Natural killer cell (primary cell): Measurements from ENCODE around the genes KISS1R and APC2.

GRCh38 chr19:907175-907796 lies 5.7 kb downstream of the R3HDM4 start:
- PRO-cap, result no peak

DNA sequence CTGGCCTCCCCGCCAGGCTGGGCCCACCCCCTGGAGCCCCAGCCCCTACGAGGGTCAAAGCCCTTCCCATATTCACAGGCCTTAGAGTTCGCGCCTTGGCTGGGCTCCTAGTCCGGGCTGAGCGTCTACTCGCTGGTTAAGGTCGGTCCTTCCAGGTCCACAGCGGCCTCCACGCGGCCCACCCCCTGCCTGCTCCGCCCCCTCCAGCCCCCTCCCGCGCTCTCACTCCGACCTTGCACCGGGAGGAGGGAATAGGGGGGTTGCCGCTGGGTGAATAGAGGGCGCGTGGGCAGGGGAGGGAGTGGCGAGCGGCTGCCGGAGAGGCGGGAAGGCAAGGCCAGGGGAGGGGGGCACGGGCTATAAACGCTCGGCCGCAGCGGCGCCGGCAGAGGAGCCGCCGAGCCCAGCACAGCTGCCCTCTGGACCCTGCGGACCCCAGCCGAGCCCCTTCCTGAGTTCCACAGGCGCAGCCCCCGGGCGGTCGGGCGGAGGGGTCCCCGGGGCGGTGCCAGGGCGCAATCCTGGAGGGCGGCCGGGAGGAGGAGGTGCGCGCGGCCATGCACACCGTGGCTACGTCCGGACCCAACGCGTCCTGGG lies at the start of gene KISS1R:
TSS of gene KISS1R (plus strand) at position 388 of the 597 bp plus-strand sequence.
- PRO-cap, result no peak

DNA sequence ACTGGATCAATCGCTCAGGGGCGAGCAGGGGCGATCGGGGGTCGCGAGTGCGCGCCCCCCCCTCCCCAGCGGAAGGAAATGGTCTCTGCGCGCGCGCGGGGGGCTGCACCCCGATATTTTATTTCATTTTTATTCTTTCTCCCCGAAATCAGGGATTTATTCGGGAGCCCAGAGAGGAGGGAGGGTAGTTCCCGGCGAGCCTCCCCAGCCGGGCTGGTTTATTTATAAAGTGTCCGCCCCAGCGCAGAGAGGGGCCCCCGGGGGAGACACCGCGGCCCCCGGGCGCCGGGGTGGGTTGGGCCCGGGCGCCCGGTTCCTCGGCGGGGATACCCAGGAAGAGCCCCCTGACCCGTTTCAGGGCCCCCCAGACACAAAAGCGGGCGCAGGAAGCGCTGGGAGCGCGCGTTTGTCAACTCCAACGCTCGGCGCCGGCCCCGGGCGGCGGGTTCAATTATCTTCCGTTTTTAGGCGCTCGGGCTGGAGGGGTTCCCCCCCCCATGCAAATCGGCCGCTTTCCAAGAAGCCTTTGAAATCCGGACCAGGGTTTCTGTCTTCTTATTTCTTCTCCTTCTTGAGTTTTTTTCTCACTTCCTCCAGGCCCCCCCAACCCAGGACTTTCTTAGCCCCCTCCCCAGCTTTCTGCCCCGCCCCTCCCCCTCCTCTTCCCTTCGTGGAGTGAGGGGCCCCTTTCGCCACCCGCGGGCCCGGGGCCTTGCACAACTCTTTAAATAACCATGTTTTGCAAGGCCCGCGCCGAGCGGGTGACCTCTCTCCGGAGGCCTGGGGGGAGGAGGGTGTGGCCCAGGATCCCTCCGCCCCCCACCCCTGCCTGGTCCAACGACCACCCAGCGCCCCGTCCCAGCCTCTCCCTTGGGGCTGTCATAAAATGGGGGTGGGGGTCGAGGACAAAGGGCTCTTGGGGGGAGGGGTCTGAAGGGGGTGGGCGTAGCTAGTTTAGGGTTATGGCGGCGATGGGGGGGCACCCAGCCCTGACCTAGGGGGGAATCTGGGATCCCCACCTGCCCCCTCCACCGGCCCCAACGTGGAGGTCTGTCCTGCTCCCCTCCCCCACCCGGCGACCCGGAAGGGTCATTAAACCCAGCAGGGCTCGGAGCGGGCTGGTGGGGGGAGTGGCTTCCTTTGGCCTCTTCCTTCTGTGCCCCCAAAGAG lies 946 bp downstream of the ARID3A start:
- PRO-cap, result no peak

GRCh38 chr19:927750-928463 lies 2.1 kb downstream of the ARID3A start:
- PRO-cap, result no peak

- PRO-cap, result no peak
Observed at GRCh38 chr19:928646-929253, 2.9 kb downstream of the ARID3A start.

DNA sequence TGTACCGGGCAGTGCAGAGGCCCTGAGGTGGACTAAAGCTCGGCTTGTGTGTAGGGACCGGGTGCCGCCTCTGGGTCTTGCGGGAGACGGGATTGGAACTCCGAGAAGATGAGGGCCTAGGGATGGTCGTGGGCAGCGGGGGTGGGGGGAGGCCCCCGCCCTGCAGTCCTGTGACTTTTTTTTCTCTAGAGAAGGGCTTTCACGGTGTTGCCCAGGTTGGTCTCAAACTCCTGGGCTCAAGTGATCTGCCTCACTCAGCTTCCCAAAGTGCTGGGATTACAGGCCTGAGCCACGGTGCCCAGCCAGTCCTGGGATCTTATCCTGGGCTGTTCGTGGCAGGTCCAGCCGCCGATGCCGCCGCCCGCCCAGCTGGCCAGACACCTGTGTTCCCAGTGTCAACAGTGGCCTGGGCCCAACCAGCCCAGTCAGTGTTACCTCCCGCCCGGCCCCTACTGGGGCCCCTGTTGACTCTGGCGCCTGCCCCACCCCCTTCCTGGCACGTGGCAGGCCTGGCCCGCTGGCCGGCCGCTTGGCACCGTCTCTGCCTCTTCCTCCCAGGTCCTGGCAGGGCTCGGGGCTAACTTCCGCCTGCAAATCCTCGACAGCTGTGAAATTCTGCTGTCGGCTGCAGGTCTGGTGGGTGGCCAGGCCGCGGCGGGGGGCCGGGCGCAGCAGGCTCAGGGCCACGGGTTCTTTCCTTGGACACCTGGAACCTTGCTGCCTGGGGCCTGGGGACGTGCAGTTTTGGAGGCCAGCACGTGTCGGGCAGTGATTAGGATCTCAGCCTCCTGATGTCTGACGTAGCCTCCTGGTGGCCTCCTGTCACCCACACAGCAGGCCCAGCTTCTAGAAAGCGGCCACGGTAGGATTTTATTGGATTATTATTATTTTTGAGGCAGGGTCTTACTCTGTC lies 9.0 kb downstream of the ARID3A start:
- PRO-cap, result no peak

DNA sequence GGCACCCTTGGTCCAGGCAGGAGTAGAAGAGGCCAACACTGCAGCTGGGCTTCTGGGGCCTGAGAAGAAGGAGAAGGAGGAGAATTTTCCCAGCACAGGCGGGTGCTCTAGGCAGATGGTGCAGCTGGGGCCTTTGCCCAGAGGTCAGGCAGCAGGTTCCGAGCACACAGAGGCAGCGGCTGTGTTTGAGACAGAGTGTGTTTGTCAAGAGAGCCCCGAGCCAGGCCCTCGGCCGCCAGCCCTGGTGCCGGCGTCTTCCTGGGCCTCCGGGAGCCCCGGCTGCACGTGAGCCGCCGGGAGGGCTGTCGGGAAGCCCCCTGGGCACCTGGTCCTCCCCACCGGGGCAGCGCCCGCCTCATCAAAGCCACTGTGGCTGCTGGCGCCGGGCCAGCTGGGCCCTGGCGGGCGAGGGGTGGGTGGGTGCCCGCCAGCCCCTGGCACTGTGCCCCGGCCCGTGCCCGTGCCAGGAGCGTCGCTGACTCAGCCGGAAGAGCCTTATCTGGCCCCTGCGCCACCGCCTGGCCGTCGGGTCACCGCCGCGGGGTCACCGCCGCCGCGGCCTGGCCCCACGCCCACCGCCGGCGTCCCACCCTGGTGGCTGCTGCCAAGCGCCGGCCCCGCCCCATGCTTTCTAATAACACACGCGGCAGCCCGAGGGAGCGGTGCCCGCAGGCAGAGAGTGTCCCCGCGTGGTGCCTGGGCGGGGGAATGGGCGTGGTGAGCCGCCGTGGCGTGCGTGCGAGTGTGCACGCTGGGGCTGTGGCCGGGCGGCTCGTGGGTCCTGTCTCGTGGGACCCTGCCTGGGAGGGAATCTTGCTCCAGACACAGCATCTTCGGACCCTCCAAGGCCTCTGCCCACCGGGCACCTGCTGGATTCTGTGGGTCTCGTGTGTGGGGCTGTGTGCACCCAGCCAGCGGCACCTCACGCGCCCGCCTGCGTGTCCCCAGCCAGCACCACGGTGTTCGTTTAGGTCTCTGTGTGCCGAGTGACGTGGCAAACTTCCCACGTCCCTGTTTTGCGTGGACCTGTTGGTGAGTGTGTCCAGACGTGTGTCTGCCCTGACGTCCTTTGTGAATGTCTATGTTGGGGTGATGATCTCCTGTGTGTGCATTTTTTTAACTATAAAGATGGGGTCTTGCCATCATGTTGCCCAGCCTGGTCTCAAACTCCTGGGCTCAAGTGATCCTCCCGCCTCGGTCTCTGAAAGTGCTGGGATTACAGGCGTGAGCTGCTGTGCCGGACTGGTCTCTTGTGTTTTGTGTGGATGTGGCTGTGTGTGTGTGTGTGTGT lies 15.1 kb downstream of the ARID3A start:
- PRO-cap, result bidirectional peak, plus-strand start at position 634 of the sequence, minus-strand start at position 482 of the sequence

DNA sequence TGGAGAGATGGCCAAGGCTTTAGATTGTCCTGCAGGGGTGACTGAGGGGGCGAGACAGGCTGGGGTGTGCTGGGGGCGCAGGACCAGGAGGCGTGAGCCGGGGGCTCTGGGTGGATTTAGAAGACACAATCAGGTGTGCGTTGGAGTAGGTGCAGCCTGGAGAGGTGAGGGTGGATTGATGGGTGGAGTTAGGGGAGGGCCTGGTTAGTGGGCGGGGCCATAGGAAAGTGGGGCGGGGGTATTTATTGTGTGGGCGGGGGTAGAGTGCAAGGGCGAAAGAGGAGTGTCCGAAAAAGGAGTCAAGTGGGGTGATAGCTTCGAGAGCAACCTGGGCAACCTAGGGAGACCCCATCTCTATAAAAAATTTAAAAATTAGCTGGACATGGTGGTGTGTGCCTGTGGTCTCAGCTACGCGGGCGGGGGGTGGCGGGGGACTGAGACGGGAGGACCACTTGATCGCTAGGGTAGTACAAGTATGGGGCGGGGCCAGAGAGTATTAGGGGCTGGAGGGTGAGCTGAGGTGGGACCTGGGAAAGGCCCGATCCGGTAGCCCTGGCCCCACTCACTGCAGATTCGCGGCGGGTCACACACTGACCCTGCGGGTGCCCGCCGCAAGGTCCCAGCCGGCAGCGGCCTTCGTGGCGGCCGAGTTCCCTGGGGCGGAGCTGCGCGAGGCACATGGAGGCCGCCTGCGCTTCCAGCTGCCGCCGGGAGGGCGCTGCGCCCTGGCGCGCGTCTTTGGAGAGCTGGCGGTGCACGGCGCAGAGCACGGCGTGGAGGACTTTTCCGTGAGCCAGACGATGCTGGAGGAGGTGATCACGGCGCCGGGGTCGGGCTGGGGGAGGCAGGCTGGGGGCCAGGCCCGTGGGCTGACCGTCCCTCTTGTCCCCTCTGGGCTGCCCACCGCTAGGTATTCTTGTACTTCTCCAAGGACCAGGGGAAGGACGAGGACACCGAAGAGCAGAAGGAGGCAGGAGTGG lies 2.3 kb upstream of the ARHGAP45 start:
- PRO-cap, result no peak

- PRO-cap, result no peak
Observed at GRCh38 chr19:1169675-1170764, 4.0 kb downstream of the SBNO2 start.

DNA sequence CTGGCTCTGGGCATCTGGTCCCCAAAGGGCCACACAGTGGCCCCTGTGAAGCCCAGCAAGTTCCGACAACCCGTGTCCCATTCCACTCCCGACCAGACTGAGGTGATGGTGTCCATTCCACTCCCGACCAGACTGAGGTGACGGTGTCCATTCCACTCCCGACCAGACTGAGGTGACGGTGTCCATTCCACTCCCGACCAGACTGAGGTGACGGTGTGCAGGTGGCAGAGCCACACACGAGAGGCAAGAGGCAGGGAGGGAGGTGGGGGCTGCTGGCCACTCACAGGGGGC lies 2.1 kb upstream of the MIDN start:
- PRO-cap, result no peak

DNA sequence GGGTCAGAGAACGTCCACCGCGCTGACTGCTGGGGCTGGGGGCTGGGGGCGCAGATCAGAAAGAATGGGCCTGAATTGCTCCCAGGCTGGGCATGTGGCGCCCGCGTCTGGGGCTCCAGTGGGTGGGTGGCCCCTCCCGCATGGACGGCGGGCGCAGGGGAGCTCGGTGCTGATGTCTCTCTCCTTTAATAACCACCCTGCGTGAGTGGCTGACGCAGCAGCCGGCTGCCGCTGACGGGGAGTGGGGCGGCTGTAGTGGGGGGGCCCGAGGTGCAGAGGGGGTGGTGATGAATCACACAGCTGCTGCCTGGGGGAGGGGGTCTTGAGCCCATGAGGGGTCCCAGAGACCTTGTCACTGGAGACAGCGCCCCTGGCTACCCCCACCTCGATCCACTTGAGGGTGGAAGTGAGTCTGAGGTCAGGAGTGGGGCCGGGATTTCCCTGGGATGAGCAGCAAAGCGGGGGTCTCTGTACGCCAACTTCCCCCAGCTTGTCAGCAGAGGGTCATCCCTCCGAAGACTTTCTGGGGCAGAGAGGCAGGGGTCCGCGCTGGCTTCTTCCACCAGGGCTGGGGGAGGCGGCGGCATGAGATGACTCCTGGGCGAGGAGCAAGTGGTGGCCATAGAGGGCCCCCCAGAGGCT lies 1.4 kb upstream of the CIRBP start:
- PRO-cap, result no peak

DNA sequence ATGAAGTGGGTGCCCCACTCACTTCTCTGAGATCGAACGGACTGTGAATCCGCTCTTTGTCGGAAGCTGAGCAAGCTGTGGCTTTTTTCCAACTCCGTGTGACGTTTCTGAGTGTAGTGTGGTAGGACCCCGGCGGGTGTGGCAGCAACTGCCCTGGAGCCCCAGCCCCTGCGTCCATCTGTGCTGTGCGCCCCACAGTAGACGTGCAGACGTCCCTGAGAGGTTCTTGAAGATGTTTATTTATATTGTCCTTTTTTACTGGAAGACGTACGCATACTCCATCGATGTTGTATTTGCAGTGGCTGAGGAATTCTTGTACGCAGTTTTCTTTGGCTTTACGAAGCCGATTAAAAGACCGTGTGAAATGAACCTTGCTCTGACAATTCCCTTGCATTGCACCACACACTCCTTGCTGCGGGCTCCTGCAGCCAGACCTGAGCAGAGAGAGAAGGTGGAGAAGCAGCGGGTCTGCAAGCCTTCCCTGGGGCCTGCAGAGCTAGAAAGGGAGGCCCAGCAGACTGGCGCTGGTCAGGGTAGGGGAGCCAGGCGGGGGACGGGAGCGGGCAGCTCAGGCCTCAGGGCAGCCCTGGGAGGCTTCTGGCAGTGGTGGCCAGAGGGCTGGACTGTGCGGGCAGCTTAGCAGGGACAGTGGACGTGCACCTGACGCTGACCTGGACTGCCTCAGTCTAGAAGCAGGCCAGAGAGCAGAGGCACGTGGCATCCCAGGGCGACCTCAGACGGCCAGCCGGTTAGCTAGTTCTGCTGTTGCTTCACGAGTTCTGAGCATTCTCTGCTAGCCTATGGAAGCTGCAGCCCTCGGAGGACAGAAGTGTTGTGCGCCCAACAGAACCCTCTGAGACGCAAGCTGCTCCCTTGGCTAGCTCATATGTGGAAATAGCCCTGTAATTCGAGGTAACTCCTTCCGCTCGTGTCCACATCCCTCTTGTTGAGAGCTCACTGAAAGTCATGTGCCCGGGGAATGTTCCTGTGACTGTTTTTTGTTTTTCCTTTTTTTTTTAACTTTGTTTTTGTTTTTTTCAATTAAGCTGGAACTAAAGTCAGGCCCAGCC lies 2.2 kb upstream of the FAM174C start:
- PRO-cap, result no peak

DNA sequence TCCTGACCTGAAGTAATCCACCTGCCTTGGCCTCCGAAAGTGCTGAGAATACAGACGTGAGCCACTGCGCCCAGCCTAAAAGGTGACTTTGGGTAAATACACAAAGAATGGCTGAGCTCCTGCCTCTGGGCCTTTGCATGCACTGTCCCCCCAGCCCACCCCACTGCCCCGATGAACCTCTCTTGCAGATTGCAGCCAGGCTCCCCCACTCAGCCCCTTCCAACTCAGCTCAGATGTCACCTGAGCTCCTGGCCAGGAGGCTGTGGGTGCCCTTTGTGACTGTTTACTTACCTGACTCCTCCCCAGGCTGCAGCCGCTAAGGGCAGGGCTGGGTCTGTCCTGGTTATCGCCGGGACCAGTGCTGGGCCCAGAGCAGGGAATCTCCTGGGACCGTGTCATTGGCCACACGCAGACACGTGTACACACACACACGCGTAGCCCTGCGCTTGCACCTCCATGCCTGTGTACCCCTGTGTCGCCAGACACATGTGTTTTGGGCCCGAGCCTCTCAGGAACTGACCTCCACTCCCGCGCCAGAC lies 18.5 kb downstream of the EFNA2 start:
- PRO-cap, result no peak

GRCh38 chr19:1420354-1420765 lies 13.0 kb downstream of the DAZAP1 start:
- PRO-cap, result no peak

GRCh38 chr19:1428971-1429872 lies 9.0 kb upstream of the RPS15 start:
- PRO-cap, result no peak

GRCh38 chr19:1432257-1432928 lies 5.8 kb upstream of the RPS15 start:
- PRO-cap, result no peak

DNA sequence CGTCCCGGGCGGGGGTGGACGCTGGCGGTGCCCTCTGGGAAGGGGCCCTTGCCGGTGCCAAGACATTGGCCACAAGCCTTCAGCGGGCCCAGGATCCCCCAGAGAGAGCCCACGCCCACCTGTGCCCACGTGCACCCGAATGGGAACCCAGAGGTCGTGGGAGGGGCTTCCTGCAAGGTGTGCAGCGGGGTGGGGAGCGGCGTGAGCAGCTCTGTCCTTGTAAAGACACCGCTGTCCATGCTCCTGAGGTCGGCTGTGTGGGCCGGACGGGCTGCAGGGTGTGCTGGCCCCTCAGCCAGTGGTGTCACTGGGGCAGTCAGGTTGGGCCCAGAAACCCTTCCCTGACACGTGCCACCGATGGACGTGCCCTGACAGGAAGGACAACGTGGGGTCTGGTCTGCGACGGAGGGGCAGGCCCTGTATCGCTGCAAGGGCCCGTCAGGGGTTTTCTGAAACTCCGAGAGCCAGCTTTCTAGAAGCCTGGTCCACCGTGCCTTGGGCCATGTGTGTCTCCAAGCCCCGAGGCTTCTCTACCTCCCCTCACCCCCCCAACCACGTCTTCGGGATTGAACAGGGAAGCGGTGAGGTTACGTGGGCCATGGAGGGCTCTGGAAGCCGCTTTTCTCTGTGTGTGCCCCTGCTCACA lies 4.2 kb upstream of the RPS15 start:
- PRO-cap, result no peak

DNA sequence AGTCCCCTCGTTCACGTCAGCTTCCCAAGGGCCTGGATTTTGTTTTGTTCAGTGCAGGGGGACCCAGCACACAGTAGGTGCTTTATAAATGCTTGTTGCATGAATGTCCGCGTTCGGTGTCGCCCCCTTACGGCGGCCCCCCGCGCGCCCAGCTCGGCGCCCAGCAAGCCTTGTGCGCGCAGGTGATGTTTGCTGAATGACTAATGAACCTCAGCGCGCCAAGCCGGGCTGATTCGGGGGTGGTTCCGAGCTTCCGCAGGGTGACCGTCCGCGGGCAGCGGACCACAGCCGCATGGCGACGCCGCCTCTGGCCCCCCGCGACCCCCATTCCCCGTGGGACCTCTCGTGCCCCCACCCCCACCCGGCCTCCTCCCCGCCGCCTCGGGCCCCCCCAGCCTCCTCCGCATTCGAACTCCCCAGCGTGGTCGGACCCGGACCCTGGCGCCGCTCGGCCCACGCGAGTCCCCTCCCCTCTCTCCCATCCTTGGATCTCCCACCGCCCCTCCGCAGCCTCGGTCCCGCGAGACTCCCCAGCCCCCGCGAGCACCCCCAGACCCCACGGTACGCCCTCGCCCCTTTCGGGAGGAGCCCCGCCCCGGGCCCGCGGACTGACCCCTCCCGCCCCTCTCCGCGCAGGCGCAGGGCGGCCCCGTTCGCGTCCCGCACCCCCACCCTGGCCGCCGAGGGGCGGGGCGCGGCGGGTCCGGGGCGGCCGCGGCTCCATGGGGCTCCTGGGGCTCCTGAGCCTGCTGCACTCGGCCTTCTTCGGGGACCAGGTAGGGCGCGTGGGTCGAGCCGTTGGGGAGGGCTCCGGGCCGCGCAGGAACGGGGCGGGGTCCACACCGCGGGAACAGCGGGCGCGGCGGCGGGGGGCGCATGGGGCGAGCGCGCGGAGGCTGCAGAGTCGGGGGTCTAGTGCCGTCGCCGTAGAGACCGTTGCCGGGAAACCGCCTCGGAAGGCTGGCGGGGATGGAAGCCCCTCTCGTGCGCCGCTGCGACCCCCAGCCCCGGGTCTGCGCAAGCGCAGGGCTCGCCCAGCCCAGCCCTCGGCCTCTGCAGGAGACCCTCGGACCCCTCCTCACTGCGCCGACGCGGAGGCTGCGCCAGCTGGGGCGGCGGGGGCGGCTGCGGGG lies 4.0 kb upstream of the APC2 start:
- PRO-cap, result no peak

DNA sequence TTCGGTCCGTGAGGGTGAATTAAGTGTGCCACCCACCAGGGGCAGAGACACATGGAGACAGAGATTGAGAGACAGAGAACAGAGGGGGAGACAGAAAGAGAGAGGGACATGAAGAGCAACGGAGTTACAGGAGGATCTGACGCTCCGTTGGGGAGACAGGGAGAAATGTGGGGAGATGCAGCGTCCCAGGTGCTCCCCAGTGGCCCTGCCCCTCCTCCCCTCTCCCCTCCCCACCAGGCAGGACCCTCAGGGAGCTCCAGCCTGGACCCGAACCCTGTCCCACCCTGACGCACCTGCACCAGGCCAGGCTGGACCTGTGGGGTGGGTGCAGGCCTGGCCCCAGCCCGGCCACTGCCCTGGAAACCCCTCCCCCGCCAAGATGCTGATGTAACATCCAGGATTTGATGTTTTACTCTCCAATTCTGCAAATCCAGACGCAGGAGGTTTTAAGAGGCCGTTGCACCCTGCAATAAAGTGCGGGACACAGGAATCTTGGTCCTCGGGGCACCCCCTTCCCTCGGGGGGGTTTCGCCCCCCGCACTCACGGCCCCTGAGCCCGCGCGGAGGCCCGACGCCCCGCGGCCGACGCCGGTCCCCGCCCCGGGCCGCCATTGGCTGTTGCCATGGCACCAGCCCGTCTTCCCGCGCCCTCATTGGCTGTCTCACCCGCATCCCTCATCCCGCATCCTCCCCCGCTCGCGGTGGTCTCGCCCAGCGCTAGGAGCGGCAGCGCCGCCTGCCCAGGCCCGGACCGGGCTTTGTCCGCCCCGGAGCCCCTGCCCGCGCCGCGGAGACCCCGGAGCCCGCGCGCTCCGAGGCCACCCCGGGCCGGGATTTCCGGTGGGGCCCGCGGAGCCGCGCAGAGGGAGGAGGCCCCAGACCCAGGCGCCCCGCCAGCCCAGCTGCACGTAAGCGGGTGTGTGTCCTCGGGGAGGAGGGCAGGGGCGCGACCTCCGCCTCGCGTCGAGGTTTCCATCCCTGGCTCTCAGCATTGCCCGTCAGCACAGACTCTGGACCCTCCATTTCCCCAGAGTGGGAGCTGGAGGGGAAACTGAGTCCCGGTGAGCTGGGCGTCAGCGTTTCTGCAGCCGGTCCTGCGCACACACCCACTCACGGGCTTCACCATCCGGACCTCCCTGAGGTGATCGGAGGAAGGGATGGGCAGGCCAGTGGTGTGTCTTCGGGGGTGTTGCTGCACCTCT lies at the start of gene APC2:
TSS of gene APC2 (plus strand) at position 699 of the 1,202 bp plus-strand sequence.
- PRO-cap, result no peak

DNA sequence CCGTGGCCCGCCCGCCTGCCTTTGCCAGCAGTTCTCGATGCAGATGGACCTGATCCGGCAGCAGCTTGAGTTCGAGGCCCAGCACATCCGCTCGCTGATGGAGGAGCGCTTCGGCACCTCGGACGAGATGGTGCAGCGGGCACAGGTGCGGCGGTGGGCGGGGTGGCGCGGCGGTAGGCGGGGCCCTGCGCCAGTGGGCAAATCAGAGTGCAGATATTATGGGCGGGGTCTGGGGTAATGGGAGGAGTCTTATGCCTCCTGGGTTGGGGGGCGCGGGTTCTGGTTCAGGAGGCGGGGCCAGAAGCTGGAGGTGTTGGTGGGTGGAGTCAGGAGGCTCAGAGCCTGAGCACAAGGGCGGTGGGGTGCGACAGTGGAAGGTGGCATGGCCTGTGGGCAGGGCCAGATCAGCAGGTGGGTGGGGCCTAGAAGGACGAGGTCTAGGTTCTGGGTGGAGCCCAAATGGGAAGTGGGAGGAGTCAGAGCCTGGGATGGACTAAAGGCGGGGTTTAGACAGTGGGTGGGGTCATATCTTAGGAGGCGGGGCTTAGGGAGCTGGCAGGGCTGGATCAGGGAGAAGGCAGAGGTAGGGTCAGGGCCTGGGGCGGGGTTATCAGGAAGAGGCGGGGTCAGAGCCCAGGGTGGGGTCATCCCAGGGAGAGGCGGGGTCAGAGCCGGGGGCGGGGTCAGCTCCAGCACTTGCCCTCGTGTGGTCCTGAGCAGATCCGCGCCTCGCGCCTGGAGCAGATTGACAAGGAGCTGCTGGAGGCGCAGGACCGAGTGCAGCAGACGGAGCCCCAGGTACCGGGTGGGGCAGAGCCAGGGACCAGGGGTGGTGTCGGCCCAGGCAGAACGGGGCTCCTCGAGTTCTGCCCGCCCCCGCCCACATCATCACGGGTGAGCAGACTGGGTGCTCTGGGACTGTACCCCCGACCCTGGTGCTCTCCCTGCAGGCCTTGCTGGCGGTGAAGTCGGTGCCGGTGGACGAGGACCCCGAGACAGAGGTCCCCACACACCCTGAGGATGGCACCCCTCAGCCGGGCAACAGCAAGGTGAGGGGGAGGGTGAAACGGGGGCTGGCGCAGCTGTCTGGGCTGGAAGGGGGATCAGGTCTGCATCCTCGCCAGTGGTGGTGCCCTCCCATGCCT lies 5.8 kb downstream of the APC2 start:
- PRO-cap, result no peak